Measurements from ENCODE around the genes GNG12, SRSF11, TYW3 and RABGGTB.

- PRO-cap = no peak
Observed at GRCh38 chr1:67700485-67701454, 15.8 kb downstream of the GADD45A start.

DNA sequence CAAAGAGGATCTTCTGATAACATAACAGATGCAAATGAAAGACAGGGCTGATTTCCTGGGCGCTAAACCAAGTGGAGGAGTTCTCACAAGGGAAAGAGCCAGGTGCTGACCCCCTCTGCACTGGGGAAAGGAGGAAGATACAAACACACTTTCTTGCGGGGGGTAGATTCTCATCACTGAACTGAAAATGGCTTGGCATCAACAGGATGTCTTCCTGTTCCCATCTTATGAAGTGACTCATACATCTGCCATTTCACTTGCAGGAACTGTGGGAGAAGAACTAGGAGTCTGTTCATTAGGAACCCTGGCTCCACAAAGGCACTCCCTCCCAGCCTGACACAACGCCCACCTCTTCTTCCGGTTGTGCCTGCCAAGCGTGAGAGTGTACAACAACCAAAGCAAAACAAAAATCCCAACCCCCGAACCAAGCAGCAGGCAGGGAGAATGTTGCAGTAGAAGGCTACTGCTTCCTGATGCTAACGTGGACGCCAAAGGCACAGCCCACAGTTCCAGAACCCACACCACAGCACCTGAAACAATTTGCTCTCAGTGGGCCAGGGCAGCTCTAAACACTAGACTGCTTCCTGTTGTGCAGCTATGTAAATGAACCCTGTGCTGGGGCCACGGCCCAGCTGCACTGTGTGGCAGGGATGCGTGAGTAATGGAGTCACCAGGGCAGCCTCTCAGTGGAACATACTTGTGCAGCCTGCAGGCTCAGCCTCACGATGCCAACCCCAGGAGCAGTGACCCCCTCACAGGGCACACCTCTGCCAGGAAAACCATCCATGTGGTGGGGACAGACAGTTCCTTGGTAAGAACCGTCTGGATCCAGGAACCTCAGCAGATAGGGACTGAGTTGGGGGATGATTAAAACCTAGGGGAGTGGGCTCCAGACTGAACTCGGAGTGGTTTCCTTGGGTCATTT, 51.2 kb downstream of the GADD45A start:
- PRO-cap = no peak

DNA sequence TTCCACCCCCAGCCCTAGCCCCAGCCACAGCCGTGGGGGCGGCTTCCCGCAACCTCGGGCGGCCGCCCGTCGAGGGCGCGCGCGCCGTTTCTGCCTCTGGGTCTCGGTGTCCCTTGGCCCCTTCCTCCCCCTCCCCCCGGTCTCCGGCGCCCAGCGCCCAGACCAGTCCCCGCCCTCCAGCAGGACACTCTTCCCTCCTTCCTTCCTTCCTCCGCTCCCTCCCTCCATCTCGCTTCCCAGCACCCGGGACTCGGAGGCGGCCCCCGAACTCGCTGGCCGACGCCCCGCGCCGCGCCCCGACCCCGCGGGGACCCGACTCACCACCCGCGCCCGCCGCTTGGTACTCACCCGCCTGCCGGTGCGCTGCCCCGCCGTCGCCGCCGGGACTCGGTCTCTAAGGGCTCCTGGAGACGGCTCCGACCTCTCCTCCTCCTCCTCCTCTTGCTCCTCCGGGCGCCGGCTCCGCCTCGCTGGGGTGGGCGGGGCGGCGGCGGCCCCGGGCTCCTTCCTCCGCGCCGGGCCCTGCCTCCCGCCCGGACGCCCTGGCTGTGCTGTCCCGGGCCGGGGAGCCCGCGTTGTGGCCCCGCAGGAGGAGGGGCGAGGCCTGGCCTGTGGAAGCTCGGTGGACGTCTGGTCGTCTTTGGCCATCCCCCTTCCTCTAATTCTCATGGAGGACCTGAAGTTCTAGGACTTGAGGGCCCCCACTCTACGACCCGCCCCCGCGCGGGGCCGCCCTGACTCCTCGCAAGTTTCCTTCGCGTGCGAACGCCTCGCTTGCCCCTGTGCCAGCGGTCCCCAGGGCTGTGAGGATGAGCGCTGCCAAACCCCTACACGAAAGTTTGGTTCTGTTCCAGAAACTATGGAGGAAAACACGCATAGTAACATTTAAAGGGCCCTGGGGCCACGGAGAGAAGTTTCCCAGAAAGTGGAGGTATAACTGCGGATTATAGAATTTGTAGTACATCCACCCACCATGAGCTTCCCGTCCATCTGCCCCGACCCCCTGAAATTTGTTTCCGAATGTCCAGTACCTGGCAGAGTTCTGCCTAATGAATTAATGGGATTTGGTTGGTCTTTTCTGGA, at the start of gene GNG12:
Gene GNG12 (minus strand): TSS at position 472 of the 1,083 bp plus-strand sequence.
- PRO-cap = bidirectional peak, plus-strand start at position 509 of the sequence, minus-strand start at position 443 of the sequence; unidirectional peak, minus-strand start at position 652 of the sequence

GRCh38 chr1:67840352-67841018, 7.2 kb upstream of the GNG12 start:
- PRO-cap = no peak

- PRO-cap = no peak
Observed at GRCh38 chr1:68163283-68163730, 69.0 kb downstream of the WLS start.

- PRO-cap = no peak
Observed at GRCh38 chr1:68176807-68177550, 55.3 kb downstream of the WLS start.

GRCh38 chr1:68313704-68314224, 81.4 kb upstream of the WLS start:
- PRO-cap = no peak

DNA sequence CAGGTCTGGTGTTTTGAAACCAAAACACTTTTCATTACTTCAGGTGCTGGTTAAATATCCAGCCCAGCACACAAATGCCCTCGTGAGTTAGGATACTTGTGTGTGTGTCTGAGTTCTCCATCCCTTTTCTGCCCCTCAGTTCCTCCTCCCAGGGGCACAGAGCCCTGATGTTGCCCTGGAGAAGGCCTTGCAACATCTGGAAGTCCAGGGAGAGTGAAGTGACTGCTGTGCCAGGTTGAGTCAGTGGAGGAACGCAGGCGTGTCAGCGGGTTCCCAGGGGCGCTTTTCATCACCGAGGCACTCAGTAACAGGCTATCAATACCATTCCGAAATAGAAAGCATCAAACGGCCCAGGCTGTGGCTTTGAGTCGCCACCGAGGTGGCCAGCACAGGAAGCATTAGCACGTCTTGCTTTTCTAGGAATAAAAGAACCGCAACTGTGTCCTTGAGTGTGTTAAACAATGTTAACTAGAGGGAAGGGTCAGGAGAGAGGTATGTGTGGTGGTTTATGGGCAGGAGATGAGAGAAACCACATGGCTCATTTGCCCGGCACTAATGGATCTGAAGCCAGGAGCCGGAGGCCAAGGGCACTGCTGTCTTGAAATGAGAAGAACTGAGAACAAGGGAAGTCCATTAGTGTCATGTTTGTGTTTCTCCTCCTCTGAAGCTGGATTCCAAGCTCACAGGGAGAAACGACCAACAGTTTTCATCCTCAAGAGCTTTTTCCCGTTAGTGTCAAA, 90.9 kb upstream of the WLS start:
- PRO-cap = no peak

GRCh38 chr1:68881221-68882184, 384.6 kb upstream of the DEPDC1 start:
- PRO-cap = no peak

DNA sequence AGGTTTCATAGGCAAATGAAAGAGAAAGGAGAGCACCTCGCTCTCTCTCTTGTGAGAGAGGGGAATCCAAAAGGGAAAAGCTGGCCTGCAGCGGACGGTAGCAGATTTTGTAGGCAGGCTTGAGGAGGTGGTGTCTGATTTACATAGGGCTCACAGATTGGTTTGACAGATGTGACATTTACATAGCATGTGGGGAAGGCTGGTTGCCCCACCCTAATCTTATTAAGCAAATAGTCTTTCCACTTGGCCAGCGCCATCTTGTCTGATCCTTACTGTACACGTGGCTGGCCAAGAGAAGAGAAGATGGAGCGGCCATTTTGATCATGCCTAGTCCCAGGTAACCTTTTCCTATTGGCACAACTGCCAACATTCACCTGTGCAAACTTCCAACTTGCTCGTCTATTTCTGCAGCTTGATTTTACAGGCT, 16.1 kb upstream of the LRRC7 start:
- PRO-cap = no peak

DNA sequence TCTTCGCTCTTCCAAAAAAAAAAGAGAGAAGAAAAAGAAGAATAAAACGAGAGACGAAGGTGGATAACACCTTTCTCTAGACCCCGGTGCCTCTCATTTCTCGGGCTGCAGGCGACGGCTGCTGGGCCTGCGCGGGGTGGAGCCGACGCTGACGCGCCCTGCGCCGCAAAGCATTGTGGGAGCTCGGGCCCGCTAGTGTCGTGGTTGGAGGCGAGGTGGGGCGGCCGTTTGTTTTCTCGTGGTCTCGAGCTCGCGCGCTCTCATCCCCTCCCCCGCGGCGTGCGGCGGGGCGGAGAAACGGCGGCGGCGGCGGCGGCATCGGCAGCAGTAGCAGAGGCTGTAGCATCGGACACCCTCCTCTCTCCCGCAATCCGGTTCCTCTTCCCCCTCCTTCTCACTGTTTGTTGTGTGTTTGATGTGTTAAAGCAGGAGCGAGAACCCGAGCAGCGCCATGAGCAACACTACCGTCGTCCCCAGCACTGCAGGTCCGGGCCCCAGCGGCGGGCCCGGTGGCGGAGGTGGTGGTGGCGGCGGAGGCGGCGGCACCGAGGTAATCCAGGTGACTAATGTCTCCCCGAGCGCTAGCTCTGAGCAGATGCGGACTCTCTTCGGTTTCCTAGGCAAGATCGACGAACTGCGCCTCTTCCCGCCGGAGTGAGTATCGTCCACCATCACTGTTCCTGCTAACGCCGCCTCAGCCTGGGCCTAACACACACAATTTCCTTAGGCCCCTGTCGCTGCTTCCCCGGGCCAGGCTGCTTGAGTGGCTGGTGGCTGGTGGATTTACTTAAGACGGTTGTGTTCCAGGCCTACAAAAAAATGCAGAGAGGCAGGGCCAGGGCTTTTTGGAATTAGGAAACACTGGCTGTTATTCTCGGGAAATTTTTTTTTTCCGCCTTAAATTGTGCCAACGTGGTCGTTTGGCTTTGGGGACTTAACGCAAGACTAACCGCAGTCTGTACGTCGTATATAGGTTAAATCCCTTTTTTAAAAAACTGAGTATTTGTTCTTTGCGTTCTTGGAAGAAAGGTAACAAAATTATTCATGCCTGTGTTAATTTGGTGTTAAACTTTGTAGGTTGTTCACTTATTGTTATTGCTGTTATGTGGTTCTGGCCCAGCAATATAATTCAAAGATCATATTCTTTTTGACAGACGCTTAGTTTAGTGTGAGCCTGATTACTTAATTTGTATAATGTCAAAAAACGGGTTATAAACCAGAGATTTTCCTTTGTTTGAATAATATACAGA, at the start of gene SRSF11:
Gene SRSF11 (plus strand): TSS at position 195 of the 1,250 bp plus-strand sequence.
- PRO-cap = bidirectional peak, plus-strand start at position 275 of the sequence, minus-strand start at position 120 of the sequence; bidirectional peak, plus-strand start at position 677 of the sequence, minus-strand start at position 701 of the sequence

DNA sequence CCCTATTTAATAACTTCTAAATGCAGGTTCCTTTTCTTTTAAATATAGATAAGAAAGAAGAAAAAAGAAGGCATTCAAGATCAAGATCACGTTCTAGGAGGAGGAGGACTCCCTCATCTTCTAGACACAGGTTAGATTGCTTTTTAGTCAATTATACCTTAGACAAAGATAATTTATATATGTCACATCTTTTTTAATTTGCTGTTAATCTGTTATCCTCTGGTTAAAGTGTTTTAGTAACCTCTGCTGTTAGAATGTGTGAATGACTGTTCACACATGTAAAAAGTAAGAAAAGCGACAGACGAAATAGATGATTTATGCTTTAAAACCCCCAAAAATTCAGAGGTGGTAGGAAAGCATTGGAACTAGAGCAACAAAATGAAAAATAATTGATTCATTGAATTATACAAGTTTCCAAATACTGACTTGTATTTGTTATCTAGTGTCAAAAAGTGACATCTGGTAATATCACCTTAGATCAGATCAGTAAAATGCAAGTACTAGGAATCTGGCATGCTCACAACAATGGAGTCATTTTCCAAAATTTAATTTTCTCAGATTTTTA, 18.3 kb downstream of the SRSF11 start:
- PRO-cap = no peak

GRCh38 chr1:70249663-70250280, 28.6 kb downstream of the SRSF11 start:
- PRO-cap = no peak

GRCh38 chr1:70947099-70947676, 100.4 kb downstream of the PTGER3 start:
- PRO-cap = no peak

- PRO-cap = no peak
Observed at GRCh38 chr1:71056108-71057387, 8.9 kb upstream of the PTGER3 start.

DNA sequence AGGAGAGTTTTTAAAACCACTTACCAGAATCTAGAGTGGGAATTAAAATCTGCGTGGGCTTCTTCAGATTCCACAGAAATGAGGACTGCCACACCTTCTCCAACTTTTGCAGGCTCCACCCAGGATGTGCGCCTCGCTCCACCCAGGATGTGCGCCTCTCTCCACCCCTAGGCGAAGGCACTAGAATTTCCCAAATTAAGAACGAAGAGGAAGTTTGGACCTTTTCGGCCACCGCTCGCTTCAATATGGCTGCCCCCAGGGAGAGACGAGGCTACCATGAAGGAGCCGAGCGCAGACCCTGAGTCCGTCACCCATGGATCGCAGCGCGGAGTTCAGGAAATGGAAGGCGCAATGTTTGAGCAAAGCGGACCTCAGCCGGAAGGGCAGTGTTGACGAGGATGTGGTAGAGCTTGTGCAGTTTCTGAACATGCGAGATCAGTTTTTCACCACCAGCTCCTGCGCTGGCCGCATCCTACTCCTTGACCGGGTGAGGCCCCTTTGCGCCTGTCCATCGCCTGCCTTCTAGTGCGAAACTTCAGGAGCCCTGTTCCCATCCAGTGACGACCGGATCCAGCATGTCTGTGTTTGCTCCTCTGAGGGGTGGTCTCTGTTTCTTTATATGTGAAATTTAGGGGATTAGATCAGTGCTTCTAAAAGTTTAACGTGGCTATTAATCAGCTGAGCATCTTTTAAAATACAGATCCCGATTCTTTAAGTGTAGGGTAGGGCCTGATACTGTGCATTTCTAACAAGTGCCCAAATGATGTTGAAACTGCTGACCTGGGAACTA, at the start of gene TYW3:
Gene TYW3 (plus strand): TSS at position 221 of the 790 bp plus-strand sequence.
- PRO-cap = bidirectional peak, plus-strand start at position 386 of the sequence, minus-strand start at position 108 of the sequence; bidirectional peak, plus-strand start at position 547 of the sequence, minus-strand start at position 486 of the sequence

DNA sequence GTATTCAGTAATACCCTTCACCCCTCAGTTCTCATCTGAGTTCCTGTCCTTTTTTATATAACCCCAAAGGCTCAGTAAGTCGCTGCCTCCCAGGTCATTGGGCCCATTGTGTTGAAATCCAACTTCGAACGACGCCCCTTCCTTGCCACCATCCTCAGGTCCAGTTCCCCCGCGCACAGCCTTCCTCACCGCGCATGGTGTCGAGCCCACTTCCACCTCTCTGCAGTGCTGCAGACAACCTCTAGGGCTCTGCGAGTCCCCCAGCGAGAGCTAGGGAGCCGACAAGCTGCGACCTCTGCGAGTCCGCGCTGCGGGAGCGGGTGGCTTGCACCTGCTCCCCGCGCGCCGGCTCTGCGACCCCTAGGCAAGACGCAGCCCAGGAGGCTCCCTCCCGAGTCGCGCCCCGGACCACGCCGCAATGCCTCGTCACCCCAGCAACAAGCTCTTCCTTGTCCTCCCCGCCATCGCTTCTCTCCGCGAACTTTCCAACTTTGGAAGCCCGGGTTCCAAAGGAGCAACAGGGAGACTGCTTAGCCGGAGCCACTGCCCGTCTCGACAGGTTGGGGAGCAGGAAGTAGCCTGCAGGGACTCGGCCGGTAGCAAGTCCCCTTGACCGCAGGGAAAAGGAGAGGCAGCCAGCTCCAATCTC, 3.9 kb upstream of the SLC44A5 start:
- PRO-cap = no peak

DNA sequence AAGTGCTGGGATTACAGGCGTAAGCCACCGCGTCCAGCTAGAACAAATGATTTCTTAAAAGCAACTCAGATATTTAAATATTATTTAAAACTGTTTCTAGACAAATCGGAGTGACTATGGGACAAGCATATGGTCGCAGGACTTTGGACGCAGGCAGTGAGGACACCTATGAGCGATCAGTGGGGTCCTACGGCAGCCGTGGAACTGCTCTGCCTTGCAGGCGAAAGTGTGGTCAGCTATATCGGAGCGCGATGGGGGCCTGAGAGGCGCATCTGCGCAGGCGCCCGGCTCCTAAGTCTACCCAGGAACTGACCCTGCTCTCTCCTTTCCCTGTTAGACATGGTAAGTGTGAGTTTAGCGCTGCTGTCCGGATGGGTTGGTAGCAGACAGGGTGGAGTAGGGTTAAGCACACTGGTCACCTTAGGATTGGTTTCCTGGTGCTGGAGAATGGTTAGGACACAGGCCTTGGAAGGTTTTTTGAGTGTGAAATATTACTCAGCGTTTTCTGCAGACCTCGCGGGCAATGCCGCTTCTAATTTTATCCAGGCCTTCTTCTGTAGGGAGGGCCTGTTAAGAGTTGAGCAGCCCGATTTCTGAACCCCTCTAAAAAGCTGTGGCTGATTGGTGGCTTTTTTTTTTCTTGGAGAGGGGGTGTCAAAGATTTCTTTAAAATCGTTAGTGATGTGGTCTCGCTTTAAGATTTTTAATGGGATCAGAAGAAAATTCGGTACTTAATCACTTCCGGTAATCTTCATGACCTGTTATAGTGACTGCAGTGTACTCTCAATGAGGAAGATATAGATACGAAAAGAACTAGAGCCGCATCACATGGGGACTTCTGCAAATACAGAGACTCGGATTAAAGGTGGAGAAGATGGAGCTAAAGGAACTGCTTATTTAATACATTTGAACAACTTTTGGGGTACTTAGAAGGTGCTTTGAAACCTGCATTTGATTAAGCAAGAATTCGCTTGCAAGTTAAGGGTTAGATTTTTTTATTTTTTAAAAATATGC, at the start of gene RABGGTB:
Gene RABGGTB (plus strand): TSS at position 324 of the 1,014 bp plus-strand sequence.
- PRO-cap = bidirectional peak, plus-strand start at position 324 of the sequence, minus-strand start at position 145 of the sequence; unidirectional peak, minus-strand start at position 785 of the sequence

GRCh38 chr1:75788279-75788761, 2.3 kb downstream of the RABGGTB start:
- PRO-cap = no peak

GRCh38 chr1:76052910-76053609, 21.5 kb upstream of the ST6GALNAC3 start:
- PRO-cap = no peak

Data from sciatic nerve (tissue), 1 donor.